Osteoblast (primary cell): ENCODE measurements around a stretch of chr1.

- CAGE, long polyA plus RNA = no peak
- RRBS = no CpG with 5 or more reads among the region's 9 CpGs
Measured at GRCh38 chr1:58753102-58753751, 30.6 kb downstream of the JUN start.

- CAGE, long polyA plus RNA = no peak
- RRBS = no CpG with 5 or more reads among the region's 10 CpGs
Measured at GRCh38 chr1:58755072-58756089, 28.5 kb downstream of the JUN start.

DNA sequence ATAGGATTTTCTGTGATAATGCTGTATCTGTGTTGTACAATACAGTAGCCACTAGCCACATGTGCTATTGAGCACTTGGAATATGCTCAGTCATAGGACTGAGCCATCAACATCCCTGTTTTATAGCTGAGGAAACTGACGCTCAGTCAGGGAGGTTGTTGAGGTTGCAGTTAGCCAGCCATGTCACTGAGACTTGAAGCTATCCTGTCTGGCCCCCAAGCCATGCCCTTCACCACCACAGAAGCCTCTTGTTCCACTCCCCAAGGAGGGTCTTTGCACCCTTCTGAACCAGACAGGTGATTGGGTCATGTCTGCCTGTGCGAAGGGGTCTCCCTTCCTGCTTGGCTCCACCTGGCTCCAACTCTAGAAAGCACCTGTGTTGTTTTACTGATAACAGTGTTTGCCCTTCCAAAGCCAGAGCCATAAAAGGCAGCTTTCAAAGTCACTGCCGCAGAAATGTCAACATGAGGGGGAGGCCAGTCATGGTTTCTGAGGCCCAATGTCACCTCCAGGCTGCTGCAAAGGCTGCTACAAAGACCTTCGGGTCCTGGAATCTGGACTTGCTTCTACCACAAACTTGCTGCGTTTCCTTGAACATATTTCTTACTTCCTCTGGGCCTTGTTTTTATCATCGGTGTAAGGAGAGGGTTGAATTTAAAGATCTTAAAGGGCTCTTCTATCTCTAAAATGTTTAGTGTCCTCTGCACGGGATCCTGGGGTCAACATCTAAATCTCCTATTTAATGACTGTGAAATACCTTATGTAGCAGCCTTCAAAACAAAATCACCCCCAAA, 101.4 kb upstream of the JUN start:
- CAGE, long polyA plus RNA = no peak
- RRBS = no CpG with 5 or more reads among the region's 7 CpGs

DNA sequence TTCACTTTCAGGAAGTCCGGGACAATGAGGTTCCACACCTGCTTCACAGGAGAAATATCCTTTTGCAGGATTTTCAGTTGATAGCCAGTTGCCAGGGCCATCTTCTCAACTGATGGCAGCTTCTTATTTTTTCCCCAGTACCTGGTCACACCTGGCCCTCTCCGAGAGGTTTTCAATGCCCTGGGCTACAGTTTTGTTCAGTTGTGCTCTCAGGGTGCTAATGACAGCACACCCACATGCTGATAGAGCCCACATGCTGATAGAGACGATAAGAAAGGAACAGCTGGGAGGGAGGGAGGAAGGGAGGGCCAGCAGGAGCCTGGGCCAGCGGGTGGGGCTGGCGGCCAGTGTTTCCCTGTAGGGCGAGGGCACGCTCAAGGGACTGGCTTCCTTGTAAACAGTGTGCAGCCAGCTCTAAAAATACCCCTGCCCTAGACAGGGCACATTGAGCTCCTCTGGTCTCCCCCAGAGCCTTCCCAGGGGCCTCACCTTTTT, 112.7 kb upstream of the JUN start:
- CAGE, long polyA plus RNA = no peak
- RRBS = no CpG with 5 or more reads among the region's 7 CpGs

- CAGE, long polyA plus RNA = no peak
- RRBS = no CpG with 5 or more reads among the region's 4 CpGs
Measured at GRCh38 chr1:58902790-58903138, 118.9 kb upstream of the JUN start.

- CAGE, long polyA plus RNA = no peak
- RRBS = no CpG with 5 or more reads among the region's 6 CpGs
Measured at GRCh38 chr1:59057070-59057709, 239.7 kb upstream of the FGGY start.

DNA sequence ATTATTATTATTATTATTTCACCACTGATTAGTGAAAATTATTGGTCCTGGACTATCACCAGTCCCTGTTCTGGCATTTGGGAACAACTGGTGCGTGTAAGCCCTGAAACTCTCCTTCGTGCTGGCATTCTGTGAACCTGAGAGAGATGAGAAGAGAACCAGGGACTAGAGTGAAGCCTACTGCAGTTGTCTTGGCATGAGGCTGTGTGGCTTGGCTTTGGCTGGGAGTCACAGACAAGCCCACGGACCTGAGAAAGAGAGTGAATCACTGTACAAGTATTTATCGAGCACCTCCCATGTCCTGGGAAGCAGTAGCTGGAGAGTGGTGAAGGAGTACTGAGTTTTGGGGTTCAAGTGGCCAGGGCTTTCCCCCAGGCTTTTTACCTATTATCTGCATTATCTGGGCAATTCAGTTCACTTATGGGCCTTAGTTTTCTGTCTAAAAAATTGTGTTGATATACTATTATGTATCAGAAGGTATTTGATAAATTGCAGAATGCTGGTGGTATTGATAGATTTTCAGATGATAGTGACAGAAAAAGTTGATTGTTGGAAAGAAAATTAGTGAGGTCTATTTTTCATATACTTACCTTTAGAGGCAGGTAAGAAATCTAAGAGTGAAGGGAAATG, 63.4 kb downstream of the FGGY start:
- CAGE, long polyA plus RNA = no peak
- RRBS = no CpG with 5 or more reads among the region's 4 CpGs

DNA sequence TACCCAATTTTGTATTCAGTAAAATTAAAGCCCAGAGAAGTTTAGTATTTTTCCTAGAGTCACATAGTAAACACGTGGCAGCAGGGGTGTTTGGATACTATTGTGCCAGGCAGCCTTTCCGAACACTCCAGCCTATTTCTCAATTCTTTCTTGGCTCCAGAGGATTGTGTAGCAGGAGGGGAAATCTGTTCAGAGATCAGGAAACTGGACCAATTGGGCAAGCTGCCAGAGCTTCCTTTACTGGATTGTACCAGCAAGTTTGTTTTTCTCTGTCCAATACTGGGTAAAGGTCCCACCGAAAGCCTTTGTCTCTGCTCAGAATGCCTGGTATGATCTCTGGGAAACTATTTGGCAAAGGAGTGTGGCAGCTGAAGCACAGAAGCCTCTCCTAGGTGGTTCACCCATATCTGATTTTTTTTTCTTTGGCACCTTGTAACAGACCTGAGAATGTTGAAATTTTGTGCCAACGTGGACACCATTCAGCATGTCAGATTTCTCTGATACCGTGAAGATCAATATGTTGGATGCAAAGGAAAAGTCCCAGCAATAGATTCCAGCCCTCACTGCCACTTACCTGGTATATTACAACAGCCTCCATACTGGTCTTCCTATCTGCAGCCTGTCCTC, 126.1 kb downstream of the FGGY start:
- CAGE, long polyA plus RNA = no peak
- RRBS = no CpG with 5 or more reads among the region's 5 CpGs

DNA sequence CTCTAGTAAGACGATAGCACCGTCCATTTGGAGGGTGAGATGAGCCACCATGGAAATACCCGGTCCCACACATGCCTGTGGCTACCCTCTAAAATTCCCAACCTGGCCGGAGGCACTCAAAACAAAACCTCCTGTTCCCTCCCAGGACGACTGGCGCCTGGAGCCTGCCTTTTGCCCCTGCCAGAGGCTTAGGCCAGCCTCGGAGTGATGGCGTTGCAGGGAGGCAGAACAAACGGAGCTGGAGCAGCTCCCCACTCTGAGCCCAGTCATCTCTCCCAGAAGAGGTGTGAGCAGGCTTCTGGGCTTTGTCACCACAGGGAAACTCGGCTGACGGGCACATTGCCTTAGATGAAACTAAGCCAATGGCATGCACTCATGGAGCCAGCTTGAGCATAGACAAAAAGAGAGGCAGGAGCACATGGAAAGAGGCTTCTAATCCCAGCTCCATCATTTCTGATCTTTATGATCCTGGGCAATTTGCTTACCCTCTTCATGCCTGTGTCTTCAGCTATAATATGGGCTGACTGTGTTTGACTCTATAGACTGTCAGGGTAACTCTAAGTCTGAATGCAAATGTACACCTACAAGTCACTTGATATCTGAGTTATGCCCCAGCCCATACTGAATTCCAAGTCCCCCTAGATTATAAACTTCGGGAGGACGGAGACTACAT, 213.6 kb upstream of the HOOK1 start:
- CAGE, long polyA plus RNA = no peak
- RRBS = no CpG with 5 or more reads among the region's 13 CpGs

GRCh38 chr1:59645873-59646196, 168.9 kb upstream of the HOOK1 start:
- CAGE, long polyA plus RNA = no peak
- RRBS = no CpG with 5 or more reads among the region's 2 CpGs

DNA sequence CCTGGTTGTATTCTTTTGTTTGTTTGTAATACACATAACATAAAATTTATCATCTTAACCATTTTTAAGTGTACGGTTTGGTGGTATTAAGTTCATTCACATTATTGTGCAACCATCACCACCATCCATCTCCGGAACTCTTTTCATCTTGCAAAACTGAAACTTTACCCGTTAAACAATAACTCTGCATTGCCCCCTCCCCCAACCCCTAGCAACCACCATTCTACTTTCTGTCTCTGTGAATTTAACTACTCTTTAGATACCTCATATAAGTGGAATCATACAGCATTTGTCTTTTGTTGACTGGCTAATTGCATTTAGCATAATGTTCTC, 117.6 kb upstream of the HOOK1 start:
- CAGE, long polyA plus RNA = no peak
- RRBS = no CpG with 5 or more reads among the region's 3 CpGs

GRCh38 chr1:59845139-59845536, 30.4 kb downstream of the HOOK1 start:
- CAGE, long polyA plus RNA = no peak
- RRBS = no CpG with 5 or more reads among the region's 3 CpGs

DNA sequence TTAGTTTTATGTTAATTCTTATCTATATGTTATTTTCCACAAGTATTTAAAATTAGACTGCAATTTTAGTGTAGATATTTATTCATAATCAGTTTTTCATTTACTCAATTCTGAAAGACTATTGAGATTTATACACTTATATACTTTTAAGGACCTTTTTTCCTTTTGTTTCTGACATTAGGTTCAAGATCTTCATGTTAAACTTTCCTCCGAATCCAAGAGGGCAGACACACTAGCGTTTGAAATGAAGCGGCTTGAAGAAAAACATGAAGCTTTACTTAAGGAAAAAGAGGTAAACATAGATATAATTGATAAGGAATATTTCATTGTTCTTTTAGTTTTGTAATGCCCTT, 34.1 kb downstream of the HOOK1 start:
- CAGE, long polyA plus RNA = no peak
- RRBS = no CpG with 5 or more reads among the region's 3 CpGs

- CAGE, long polyA plus RNA = no peak
- RRBS = no CpG with 5 or more reads among the region's 2 CpGs
Measured at GRCh38 chr1:59892797-59893381, 33.7 kb downstream of the CYP2J2 start.

- CAGE, long polyA plus RNA = no peak
- RRBS = 43% methylated on average over 1 of the region's 6 CpGs
Measured at GRCh38 chr1:59921140-59921729, 5.3 kb downstream of the CYP2J2 start.

DNA sequence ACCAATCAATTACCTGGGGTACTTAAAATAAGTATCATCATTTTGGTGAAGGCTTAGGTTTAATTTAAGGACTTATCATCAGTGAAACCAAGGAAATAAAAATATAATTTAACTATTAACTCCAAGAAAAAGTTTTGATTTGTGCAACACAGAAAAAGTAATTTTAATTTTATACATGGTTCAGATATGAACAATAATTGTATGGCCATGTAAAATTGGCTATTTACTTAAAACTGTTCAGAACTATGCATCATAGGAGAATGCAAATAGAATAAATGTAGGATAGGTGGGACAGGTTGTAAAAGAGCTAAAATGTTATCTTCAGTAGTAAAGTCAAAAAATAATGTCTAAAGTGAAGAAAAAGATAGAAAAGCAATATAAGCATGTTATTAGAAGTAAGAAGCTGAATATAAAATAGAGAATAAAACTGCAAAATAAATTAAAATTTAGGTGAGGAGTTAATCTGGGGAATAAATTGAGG, 130.0 kb upstream of the C1orf87 start:
- CAGE, long polyA plus RNA = no peak

- CAGE, long polyA plus RNA = no peak
- RRBS = no CpG with 5 or more reads among the region's 1 CpG
Measured at GRCh38 chr1:60856838-60857124, 225.6 kb upstream of the NFIA start.

DNA sequence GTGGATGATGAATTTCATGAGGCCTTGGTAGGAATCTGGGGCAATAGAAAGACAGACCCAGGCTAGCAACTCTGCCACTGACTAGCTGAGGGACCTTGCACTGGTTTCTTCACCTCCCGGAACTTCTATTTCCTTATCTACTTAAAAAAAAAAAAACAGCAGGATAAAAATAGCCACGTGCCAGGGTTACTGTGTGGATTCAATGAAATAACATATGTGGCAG, 158.6 kb upstream of the NFIA start:
- CAGE, long polyA plus RNA = no peak
- RRBS = no CpG with 5 or more reads among the region's 2 CpGs

DNA sequence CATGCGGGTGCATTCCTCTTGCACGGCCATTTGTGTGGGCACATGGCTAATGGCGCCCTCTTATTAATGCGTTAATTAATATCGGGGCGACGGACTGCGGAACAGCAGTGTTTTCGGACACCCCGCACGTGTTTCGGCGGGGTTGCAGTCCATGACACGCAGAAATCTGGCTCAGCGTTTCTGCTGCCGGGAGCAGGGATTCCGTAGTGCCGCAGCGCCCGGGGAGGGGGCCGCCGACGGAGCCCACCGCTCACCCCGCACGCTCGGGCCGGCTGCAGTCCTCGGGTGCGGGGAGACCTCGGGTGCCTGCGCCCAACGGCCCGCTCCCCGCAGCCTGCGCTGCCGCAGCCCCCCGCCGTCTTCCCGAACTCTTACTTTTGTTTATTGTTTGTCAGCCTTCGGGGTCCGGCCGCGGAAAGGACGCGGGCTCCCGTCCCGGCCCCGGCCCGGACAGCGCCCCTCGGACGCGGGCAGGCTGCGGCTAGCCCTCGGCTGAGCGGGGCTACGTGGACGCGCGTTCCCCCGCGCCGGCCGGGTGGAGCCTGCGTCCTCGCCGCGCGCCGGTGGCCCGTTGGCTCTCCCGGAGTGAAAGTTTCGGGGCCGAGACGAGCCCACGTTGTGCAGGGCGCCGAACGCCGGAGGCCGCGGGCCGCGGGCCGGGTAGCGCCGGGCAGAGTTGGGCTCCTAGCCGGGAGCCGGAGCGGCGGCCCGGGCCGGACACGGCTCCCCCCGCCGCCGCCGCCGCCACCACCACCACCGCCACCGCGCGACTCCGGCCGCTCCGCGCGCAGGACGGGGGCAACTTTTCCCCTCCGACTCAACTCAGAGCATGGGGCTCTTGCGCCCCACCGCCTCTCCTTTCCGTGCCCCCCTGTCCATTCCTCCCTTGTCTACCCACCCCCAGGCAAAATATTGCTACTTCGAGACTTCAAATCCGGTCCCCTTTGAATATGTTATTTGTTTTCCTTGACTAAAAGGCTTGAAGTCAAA, 963 bp downstream of the NFIA start:
- CAGE, long polyA plus RNA = no peak
- RRBS = 1% methylated on average over 32 of the region's 116 CpGs

DNA sequence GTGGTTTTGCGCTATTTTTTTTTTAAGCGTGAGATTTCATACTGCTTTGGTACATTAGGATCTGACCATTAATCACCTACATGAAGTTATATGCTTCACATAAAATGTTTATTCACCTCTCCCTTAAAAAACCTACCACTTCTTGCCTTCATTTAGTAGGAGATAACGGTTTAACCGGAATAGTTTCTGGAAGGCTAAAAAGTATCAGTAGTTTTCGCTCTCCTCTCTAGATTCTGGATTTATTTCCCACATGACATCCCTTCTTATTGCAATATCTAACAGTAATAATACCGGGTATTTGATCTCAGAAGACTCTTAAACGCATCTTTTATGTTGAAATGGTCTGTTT, 1.6 kb downstream of the NFIA start:
- CAGE, long polyA plus RNA = no peak
- RRBS = 25% methylated on average over 2 of the region's 7 CpGs